ENCODE measurements around a stretch of chr12.

DNA sequence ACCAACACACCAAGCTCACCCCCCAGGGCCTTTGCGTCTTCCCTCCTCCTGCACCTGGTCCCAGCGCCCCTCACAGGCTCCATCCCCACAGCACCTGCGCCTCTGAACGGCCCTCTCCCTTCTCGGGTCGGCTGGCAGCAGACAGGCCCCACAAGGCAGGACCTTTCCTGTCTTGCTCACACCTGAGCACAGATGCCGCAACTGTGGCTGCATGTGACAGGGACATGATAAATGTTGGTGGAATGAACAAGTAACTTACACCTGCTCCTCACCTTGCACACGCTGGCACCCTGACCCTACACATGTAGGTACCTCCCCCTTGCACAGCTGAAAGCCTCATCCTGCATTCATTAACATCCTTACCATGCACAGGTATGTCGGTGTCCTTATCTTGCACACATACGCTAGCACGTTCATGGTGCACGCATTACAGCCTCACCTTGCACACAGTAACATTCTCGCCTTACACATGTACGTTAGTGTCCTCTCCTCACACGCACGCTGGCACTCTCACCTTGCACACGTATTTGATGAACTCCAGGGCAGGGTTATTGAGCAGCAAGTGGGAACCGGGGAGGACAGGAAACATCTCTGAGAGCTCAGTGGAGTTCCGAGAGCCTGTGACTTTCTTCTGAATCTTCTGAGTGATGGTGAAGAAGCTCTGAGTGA, 13.4 kb downstream of the P2RX2 start:
- PRO-cap = no peak
- RAMPAGE, long total RNA = no peak

DNA sequence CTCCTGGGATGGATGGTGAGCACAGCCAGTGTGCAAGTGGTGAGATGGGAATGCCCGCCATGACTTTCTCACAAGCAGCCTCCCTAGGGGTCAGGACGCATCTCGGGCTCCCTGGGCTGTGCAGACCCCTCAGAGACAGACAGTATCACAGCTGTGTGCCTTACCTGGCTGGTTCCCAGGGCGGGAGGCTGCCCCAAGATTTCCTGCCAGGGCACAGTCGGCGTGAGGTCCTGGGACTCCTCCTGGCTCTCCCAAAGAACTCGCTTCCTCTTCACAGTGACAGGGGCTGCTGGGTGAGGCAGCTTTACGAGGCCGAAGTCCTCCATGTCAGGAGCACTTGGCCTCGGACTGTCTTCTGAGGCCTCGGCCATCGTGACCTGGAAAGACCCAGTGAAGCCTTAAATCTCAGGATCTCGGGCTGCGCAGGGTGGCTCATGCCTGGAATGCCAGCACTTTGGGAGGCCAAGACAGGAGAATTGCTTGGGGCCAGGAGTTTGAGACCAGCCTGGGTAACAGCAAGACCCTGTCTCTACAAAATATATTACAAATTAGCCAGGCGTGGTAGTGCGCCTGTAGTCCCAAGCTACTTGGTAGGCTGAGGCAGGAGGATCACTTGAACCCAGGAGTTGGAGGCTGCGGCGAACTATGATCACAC, 31.1 kb downstream of the P2RX2 start:
- PRO-cap = no peak
- RAMPAGE, long total RNA = no peak

GRCh38 chr12:132689083-132689664, 1.8 kb downstream of the PXMP2 start:
- PRO-cap = no peak
- RAMPAGE, long total RNA = no peak

DNA sequence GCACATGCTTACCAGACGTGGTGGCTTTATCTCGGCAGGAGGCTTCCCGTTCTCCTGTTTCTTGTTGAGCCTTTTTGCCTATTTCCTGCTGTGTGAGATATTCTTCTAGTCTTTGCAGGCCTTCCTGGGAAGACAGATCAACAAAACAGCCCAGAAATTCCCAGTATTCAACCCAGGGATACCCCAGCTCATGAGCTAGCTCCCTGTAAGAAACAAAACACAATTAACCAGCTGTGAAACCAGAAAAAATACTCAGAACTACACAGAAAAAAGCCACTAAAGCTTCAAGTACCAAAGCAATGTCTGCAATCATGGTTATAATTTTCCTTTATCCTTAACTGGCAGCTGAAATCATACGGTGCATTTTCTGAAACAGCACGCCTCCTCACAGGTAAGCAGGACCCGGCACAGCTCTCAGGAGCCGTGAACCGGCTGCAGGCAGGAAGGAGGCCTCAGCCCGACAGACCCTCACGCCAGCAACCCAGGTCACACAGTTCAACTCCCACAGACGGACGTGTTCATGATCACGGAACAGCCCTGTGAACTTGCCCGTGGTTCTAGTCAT, 23.8 kb downstream of the PGAM5 start:
- PRO-cap = no peak
- RAMPAGE, long total RNA = no peak

- PRO-cap = no peak
- RAMPAGE, long total RNA = no peak
Measured at GRCh38 chr12:132740000-132740768, 21.4 kb downstream of the ANKLE2 start.

DNA sequence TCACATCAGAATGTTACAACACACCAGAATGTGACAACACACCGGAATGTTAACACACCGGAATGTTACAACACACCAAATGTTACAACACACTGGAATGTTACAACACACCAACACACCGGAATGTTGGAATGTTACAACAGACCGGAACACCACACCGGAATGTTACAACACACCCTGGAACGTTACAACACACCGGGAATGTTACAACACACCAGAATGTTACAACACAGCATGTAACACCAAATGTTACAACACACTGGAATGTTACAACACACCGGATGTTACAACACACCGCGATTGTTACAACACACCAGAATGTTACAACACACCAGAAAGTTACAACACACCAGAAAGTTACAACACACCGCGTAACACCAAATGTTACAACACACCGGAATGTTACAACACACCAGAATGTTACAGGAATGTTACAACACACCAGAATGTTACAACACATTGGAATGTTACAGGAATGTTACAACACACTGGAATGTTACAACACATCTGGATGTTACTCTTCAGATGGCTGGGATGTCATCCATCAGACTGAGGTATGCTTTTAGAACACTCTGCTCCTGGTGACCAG, 21.1 kb downstream of the CHFR start:
- PRO-cap = no peak
- RAMPAGE, long total RNA = no peak

- PRO-cap = no peak
- RAMPAGE, long total RNA = no peak
Measured at GRCh38 chr12:132904681-132905066, 17.3 kb upstream of the CHFR start.

DNA sequence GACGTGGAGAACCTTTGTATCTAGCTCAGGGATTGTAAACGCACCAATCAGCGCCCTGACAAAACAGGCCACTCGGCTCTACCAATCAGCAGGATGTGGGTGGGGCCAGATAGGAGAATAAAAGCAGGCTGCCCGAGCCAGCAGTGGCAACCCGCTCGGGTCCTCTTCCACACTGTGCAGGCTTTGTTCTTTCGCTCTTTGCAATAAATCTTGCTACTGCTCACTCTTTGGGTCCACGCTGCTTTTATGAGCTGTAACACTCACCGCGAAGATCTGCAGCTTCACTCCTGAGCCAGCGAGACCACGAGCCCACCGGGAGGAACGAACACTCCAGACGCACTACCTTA, 16.6 kb downstream of the ZNF605 start:
- PRO-cap = no peak
- RAMPAGE, long total RNA = no peak